ENCODE measurements around a stretch of chr5.

DNA sequence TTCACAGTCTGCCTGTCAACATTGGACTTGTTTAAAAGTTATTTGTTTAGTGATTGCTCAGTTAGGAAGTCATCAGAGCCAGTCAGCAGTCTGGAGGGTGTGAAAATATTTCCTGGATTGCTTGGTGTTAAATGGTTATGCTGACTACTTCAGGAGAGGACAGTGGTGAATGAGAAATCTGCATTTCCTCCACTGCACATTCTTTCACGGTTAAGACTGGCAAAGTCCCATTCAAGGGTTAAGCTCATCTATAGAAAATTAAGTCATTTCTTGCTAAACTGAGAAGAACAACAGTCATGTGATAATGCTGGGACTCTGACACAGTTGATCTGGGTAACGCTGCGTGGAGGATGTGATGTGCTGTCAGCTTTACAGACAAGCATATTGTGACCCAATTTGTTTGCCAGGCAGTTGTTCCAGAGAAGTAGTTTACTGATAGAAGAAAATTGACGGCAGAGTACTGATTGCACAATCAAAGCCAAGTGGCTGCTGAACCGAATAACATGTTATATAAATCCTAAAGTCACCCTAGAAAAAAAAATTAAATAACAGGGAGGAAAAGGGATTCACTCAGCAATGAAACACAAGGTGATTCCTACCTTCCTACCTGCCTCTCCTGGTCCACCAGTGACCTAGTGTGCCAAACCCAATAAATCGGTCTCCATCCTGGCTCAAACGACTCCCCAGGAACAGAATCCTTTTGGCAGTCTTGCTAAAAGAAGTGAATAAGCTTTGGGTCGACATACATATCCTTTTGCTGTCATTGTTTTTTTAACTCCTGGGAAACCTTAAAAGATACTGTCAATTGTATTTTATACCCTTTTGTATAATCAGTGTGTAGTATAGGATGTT lies 80.6 kb downstream of the GRAMD2B start:
- RRBS: no CpG with 5 or more reads among the region's 8 CpGs

DNA sequence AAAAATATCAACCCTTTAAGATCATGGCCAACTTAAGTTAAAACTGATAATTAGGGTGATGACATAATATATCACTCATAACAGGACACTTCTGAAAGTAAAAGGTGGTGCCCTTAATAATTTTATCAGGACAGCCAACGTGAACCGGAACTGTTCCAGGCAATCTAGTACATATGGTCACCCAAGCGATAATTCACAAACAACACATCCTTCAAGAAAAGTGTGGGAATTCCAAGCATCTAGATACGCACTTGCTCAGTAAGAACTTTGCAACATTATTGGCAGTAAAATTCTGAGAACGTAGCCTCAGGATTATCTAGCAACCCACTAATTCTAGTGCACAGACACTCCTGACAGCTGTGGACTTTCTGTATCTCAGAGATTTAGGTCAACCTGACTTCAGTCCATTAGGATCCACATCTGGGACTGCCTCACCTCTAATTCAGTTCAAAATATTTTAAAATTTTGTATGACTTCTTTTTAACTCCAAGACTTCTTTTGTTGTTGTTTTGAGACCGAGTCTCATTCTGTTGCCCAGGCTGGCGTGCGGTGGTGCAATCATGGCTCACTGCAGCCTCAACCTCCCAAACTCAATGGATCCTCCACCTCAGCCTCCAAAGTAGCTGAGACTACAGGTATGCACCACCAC lies 85.6 kb downstream of the ALDH7A1 start:
- RRBS: no CpG with 5 or more reads among the region's 8 CpGs

DNA sequence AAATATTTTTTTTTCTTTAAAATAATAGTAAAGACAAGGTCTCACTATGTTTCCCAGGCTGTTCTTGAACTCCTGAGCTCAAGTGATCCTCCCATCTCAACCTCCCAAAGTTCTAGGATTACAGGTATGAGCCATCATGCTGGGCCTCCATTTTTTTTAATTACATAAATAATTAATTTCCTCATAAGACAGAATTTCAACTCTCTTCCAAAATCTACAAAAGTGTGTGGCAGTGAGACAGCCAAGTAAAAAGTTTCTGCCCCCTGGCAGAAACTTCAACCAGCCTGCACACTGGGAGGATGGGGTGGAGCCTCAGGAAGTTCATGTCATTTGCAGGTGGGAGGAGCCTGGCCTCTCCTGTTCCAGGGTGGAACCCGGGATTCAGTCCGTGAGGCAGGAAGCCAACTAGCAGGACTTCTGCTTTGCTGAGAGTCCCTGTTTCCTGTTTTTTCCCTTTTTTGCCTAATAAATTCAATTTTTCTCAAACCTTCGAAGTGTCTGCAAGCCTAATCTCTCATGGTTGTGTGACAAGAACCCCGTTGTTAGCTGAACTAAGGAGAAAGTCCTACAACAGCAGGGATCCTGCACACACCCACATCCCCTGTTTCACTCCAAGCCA lies 69.5 kb downstream of the ALDH7A1 start:
- RRBS: no CpG with 5 or more reads among the region's 4 CpGs

- RRBS: no CpG with 5 or more reads among the region's 12 CpGs
These were observed 74.4 kb downstream of the LMNB1 start for GRCh38 chr5:126851329-126851839.

DNA sequence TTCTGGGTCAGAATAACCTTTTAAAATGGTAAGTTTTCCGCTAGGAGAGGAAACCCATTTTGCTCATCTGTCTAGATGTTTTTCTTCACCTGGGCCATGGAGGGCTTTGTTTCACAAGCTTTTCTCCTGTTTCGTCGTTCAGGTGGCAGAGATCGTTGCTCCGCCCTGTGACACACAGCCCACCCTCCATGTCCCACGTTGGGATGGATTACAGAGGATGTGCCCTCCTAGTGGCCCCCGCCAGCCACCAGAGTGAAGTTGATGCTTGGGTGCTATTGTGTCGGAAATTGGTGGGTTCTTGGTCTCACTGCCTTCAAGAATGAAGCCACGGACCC lies 76.5 kb downstream of the LMNB1 start:
- RRBS: no CpG with 5 or more reads among the region's 9 CpGs

GRCh38 chr5:126863911-126864427 lies 87.0 kb downstream of the LMNB1 start:
- RRBS: no CpG with 5 or more reads among the region's 14 CpGs

DNA sequence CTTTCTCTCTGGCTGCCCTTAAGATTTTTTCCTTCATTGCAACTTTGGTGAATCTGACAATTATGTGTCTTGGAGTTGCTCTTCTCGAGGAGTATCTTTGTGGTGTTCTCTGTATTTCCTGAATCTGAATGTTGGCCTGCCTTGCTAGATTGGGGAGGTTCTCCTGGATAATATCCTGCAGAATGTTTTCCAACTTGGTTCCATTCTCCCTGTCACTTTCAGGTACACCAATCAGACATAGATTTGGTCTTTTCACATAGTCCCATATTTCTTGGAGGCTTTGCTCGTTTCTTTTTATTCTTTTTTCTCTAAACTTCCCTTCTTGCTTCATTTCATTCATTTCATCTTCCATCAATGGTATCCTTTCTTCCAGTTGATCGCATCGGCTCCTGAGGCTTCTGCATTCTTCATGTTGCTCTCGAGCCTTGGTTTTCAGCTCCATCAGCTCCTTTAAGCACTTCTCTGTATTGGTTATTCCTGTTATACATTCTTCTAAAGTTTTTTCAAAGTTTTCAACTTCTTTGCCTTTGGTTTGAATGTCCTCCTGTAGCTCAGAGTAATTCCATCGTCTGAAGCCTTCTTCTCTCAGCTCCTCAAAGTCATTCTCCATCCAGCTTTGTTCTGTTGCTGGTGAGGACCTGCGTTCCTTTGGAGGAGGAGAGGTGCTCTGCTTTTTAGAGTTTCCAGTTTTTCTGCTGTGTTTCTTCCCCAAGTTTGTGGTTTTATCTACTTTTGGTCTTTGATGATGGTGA lies 122.0 kb downstream of the MARCHF3 start:
- RRBS: no CpG with 5 or more reads among the region's 7 CpGs

GRCh38 chr5:126920154-126920818 lies 110.1 kb downstream of the MARCHF3 start:
- RRBS: no CpG with 5 or more reads among the region's 8 CpGs

DNA sequence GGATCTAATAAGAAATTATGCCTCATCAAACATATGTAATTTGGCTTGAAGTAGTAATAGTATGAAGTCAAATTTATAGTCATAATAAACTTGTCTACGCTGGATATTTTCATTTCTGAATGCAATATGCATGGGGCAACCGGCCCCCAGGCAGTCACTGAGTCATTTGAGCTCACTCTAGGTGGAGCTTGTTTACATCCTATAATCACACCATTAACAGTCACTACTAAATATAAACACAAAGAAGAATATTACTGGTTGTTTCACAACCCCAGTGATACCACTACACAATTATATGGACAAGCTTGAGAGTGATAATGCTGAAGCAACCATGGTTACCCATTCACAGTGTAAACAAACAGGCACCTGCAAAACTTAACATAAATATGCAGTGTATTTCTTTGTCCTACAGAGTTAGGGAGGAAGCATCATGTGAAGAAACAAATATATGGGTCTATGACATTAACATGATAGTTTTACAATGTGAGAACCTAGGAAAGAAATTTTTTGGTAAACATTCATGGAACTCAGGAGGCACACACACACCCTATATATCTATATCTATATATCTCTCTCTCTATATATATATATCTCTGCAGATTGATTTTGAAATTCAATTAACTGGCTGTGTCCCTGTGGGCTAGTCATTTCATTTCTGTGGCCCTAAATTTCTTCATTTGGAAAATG lies 68.5 kb downstream of the MARCHF3 start:
- RRBS: no CpG with 5 or more reads among the region's 2 CpGs

- RRBS: no CpG with 5 or more reads among the region's 9 CpGs
These were observed 141.4 kb downstream of the CCDC192 start for GRCh38 chr5:127844543-127845046.

DNA sequence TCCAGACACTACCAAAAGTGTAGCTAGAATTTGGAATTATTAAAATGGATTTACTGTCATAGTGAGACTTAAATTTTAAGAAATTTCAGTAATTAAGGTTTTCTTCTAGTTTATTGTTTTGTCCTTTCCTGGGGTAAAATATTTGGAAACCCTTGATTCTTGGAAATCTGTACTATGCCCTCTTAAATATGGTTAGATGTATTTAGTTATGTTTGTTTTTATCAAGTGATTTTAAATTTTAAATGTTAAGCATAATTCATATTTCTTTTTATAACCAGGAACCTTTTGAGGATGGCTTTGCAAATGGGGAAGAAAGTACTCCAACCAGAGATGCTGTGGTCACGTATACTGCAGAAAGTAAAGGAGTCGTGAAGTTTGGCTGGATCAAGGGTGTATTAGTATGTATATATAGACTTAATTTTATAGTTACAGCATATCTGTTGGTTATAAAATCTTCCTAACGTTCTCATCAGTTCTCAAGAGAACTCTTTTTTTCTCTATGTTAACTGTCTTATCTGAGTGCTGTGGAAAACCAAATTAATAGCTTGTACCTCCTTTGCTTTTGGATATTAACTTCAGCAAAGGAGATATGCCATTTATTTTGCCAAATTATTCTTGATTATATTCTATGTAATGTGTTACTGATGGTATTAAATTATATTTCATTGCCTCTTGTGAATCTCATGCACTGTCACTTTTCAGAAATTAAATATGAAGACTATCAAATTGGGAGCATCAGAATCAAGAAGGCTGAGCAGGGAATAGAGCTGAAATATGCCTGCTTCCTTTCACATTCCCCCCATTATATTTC lies 29.2 kb downstream of the SLC12A2 start:
- RRBS: no CpG with 5 or more reads among the region's 3 CpGs

GRCh38 chr5:128118639-128118982 lies 35.0 kb downstream of the SLC12A2 start:
- RRBS: no CpG with 5 or more reads among the region's 1 CpG

- RRBS: no CpG with 5 or more reads among the region's 19 CpGs
These were observed 2.1 kb downstream of the CHSY3 start for GRCh38 chr5:129906252-129906881.

DNA sequence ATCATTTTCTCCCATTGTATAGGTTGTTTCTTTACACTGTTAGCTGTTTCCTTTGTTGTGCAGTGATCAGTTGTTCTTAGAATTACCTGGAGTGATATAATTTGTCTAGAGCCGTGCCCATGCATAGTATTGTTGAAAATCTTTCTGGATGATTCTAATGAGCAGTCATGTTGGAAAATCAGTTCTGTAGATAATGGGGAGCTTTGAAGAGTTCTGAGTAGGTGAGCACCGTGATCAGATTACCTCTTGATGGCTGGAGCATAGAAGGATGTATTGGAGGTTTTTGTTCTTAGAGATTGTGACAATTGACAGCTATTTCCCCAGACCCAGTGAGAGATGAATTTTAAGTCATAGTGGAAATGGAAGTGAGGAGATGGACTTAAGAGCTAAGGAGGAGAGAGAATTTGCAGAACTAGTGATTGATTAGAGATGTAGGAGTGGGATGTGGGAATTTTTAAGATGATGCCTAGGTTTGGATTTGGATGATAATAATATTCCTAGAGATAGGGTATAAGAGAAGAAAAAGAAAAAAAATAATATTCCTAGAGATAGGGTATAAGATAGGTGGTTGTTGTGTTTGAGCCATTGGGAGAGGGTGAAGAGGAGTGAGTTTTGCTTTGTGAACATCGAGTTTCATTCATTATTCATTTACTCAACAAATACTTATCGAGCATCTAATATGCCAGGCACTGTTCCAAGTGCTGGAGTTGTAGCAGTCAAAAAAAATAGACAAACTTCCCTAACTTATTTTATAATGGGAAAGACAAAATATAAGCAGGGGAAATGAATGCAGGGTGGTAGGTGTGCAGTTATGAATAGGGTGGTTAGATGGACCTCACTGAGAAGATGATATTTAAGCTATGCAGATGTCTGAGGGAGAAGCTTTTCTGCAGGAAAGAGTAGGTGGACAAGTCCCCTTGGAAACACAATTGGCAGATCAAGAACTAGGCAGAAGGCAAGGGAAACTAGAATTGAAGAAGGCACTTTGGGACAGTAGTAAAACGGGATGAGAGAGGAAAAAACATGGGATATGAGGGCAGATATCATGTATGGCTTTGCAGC lies 18.8 kb downstream of the CHSY3 start:
- RRBS: no CpG with 5 or more reads among the region's 5 CpGs

DNA sequence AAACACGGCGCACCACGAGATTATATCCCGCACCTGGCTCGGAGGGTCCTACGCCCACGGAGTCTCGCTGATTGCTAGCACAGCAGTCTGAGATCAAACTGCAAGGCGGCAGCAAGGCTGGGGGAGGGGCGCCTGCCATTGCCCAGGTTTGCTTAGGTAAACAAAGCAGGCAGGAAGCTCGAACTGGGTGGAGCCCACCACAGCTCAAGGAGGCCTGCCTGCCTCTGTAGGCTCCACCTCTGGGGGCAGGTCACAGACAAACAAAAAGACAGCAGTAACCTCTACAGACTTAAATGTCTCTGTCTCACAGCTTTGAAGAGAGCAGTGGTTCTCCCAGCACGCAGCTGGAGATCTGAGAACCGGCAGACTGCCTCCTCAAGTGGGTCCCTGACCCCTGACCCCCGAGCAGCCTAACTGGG lies 347.0 kb downstream of the HINT1 start:
- RRBS: no CpG with 5 or more reads among the region's 14 CpGs

DNA sequence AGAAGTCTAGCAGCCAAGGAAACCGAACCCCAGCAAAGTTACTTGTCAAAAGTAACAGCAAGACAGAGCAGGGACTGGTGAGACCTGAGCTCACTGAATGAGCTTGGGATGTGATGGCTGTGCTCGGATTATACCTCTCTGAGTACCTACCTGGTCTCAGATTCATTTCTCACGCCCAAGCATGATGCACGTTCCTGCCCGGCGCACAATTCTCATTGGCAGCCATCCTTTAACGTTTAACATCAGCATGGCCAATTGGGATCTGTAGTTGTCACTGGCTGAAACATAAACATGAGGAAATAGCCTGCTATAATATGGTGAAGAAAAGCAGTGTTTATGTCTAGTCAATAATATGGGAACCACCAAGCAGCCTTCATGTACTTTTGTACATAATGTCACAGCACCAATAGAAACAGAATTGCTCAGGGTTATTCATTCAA lies 732 bp downstream of the LYRM7 start:
- RRBS: no CpG with 5 or more reads among the region's 7 CpGs

- RRBS: no CpG with 5 or more reads among the region's 1 CpG
These were observed 6.9 kb upstream of the CDC42SE2 start for GRCh38 chr5:131256975-131257275.

- RRBS: no CpG with 5 or more reads among the region's 6 CpGs
These were observed 17.8 kb downstream of the CDC42SE2 start for GRCh38 chr5:131281529-131282244.

DNA sequence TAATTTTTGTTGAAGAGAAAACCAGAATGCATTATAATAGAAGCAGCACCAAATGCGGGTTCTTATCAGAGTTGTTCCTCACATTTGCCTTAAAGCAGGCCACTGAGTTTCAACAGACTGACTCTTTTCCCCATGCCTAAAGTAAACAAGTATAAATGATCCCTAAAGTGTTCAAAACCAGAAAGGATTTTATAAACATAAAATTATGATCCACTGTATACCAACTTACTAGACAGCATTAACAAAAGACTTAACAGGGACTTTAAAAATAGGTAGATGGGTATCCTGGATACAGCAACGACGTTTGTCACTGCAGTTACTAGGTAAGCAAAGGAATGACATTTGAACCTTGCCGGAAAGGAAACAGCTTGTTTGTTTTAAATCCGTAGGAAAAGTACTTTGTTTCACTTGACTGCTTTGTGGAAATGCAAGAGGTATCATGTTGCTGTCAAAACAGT lies 122.8 kb downstream of the CDC42SE2 start:
- RRBS: no CpG with 5 or more reads among the region's 5 CpGs

GRCh38 chr5:131393310-131393871 lies 129.5 kb downstream of the CDC42SE2 start:
- RRBS: no CpG with 5 or more reads among the region's 7 CpGs

All from retinal pigment epithelial cell (primary cell).